Fibroblast of the aortic adventitia (primary cell): ENCODE data around the gene CCDC91.

- CAGE, long polyA plus RNA = no peak
Observed at GRCh38 chr12:27333425-27334011, 882 bp downstream of the BMAL2 start.

DNA sequence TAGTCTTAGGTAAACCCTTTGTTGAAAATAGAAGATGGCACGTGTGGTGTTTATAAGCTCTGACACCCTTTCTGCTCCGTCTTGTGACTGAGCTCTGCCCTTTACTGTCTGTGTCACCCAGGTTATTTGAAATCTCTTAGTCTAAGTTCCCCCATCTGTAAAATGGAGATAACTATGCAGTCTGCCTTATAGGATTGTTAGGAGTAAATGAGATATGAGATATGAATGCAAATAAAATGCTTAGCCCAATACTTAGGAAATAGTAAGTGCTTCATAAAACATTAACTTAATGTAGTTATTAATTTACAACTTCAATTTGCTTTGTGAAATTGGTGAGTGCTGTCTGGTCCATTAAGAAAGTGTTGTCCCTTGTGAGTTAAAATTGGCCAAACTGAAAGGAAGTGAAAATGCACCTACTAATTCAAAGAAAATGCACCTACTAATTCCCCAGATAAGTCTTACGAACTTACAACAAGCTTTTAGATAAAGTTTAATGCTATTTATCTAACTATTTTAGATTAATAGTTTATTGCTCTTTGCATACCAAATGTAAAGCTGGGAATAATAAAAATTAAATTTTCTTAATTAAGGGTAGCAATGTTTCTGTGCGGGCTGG lies 1.6 kb downstream of the BMAL2 start:
- CAGE, long polyA plus RNA = no peak

DNA sequence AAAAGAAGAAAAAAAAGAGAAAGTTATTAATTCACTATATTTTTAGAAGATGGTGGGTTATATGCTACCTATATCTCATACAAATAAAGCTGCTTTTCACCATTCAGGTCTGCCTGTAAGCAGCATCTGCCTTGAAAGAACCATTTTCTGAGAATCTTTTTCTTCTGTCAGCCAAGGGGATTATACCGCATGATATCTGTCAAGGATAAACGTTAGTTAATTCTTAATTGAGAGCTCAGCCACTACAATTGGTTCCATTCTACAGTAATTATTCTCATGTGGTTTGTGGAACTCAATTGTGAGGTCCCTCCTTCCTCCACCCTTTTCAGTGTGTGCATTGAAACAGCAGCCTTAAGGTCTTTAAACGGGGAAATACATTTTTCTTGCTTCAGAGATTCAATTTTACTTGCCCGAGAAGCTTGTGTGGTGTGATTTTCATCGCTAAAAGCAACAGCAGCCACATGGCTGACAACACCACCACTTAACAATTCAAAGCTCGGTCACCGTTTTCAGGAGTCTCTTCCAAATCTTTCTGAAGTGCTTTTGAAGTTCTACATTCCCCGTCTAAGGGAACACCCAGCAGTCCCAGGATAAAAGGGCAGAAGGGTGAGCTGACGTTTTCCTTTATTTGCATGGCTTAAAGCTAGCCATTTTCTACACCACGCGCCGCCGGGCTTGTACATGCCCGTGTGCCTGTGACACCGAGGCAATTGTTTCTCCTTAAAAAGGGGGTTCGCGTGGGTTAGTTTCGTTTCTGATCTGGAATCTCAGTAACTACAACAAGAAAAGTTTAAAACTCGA lies 704 bp upstream of the PPFIBP1 start:
- CAGE, long polyA plus RNA = no peak

- CAGE, long polyA plus RNA = no peak
Observed at GRCh38 chr12:27608780-27609269, 84.8 kb downstream of the PPFIBP1 start.

GRCh38 chr12:27640371-27640957 lies 55.8 kb upstream of the REP15 start:
- CAGE, long polyA plus RNA = no peak

GRCh38 chr12:28189978-28191063 lies at the start of gene CCDC91:
Gene CCDC91, plus strand, starts transcription at chr12:28190456.
- CAGE, long polyA plus RNA = no peak

GRCh38 chr12:28247655-28248592 lies 57.7 kb downstream of the CCDC91 start:
- CAGE, long polyA plus RNA = no peak

GRCh38 chr12:28323410-28324215 lies 133.4 kb downstream of the CCDC91 start:
- CAGE, long polyA plus RNA = no peak

GRCh38 chr12:29149410-29150604 lies 729 bp downstream of the FAR2 start:
- CAGE, long polyA plus RNA = no peak

DNA sequence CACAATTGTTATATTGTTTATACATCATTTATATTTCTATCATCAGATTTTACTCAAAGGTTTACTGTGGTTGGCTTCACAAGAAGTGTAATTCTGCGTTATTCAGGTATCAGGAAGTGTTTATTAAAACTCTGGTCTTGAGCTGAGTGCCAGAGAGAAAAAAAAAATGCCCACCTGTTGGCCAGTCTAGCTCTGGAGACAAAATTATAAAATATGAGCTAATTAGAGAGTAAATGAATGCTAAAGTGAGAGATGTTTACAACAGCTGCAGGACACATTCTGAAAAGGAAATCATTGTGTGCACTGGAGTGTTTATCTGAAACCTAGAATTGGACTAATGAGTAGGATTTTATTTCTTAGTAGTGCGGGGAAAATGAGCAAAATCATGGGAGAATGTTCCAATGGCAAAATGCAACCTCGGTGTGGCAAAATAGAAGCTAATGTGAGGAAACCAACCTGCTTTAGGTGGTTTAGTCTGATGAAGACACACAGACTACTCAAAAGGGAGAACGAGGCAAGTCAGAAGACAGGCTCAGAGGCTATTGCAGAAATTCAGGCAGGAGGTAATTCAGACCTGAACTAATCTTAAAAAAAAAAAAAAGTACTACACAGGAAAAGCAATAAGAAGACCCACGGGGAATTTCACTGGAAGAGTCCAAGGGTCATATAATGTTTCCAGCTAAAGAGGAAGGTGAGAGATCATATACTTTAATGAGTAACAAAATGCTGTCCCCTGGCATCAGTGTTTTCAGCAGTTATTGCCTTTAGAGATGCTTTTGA lies 59.6 kb downstream of the FAR2 start:
- CAGE, long polyA plus RNA = no peak

DNA sequence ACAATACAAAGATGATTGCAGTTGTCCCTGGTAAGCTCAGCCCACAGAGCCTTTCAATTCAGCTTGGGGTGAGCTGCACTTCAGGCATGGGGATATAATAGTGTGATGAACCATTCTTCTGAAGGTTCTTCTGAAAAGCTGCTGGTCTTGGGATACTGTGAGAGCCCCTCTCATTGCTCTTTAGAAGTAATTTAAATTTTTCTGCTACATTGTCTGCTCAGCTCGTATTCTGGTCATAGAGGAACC lies 74.5 kb downstream of the FAR2 start:
- CAGE, long polyA plus RNA = no peak

- CAGE, long polyA plus RNA = no peak
Observed at GRCh38 chr12:29380340-29381041, 481 bp downstream of the ERGIC2 start.

DNA sequence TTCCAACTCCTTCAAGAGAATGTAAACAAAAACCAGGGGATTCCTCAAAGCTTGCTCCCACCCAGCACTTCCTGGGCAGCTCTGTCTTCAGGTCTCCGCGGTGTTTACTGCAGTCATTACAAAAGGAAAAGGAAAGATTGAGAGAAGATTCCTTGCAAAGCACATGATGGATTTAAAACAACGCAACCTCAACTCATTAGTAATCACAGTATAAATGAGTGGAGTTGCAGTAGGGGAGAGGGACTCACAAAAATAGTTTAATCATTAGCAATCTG lies 49.6 kb upstream of the OVCH1 start:
- CAGE, long polyA plus RNA = no peak

GRCh38 chr12:29743746-29744500 lies 39.8 kb downstream of the TMTC1 start:
- CAGE, long polyA plus RNA = no peak

GRCh38 chr12:30670786-30671295 lies 24.8 kb downstream of the IPO8 start:
- CAGE, long polyA plus RNA = no peak

GRCh38 chr12:30753471-30754105 lies 1.2 kb downstream of the CAPRIN2 start:
- CAGE, long polyA plus RNA = no peak

DNA sequence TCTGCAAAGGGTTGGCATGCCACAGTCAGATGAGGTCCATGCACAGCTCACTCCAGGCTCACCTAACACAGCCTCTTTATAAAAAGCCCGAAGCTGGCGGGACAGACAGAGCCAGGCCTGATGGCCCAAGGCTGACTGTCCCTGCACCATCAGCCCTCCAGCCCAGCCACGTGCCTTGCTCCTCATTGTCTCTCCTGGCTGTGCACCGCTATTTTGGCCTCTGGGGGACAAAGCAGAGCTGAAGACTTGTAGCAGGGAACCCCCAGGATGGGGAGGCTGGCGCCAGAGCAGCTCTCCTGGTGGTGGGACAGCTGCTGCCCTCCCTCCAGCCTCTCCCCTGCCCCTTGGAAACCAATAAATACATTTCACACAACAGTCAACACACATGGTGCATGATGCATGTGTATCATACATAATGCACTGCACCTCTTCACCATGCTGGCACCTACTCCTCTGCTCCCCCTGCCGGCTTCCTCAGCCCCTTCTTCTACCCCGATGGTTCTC lies 61.6 kb upstream of the DDX11 start:
- CAGE, long polyA plus RNA = no peak

DNA sequence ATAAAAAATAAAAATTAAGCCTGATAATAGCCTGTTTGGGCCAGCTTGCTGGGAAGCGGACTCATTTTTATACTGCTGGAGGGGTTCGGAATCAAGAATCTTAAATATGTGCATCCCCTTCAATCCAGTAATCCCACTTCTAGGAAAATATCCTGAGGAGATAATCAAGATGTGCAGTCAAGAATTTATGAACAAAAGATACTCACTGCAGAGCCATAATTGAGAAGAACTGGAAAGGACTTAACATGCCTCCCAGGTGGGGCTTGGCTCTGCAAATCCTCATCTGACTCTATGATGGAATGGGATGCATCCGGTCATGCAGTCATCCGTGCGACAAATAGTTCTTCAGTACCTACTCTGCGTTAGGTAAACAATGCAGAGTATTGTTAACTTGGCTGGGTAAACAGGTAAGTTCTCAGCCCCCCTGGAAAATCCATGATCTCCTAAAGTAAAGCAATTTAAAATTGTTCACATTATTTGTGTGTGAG lies 43.6 kb upstream of the SINHCAF start:
- CAGE, long polyA plus RNA = no peak

GRCh38 chr12:31587896-31588743 lies 2.8 kb downstream of the DENND5B start:
- CAGE, long polyA plus RNA = no peak

- CAGE, long polyA plus RNA = no peak
Observed at GRCh38 chr12:31589280-31589674, 1.7 kb downstream of the DENND5B start.